ENCODE results near the genes YBX3 and TAS2R8.

GRCh38 chr12:10697188-10697677 lies 23.4 kb upstream of the STYK1 start:
- PRO-cap, result no peak
- RAMPAGE, long total RNA, result no peak

- PRO-cap, result no peak
- RAMPAGE, long total RNA, result no peak
Observed at GRCh38 chr12:10719296-10720412, 3.5 kb downstream of the YBX3 start.

DNA sequence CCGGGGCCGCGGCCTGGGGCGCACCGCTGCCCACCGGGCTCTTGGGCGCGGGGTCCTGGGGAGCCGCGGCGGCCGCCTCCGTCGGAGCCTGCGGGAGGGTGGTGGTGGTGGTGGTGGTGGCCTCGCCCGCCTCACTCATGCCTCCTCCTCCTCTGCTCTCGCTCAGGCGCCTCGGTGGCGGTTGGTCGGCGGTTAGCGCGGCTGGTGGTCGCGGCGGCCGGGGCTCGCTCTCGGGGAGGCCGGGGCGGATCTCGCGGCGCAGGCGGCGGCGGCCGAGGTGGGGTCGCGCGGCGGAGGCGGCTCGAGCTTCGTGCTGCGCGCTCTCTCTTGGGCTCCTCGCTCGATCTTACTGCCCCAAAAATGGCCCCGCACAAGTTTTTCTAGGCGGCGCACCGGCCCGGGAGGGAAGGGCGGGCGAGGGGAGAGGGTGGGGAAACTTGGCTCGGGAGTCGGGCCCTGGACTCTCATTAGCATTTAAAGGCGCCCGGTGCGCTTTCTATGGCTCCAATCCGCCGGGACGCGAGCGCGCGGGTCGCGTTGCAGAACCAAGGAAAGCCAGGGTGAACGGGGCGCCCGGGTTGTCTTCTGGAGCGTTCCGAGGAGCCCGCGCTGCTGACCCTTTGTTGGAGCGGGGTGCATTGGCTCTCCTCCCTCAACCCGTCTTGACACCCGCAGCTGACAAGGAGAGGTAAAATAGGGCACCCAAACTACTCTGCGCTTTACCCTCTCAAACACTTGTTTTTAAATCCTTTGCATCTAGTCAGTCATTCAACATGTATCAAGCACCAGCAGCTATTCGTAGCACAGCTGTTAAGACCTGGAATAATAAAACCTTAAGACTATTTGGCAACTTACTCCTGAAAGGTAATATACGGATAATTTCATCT lies at the start of gene YBX3:
Gene YBX3 (minus strand): TSS at position 351 of the 887 bp plus-strand sequence.
- PRO-cap, result bidirectional peak, plus-strand start at position 507 of the sequence, minus-strand start at position 351 of the sequence
- RAMPAGE, long total RNA, result no peak

DNA sequence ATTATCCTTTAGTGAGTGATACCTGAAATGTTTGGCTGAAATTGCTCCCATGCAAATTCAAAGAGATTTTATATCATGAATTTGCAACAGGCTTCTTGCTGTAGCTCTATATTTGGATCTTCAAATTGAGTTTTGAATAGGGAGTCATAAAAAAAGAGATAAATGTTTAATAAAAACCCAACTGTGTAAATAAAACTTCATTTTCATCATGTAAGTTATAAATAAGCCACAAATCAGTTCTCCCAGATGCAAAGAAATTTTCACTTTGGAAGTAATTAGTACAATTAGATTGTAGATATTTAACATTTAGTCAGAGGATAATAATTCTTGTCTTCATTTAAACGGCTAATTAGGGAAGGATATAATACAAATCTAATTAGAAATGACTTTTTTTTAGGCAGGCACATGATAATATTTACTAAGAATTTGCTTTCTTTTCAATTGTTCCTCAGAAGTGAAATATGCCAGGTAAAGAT lies at the start of gene TAS2R8:
Gene TAS2R8 (minus strand): TSS at position 56 of the 476 bp plus-strand sequence.
- PRO-cap, result no peak
- RAMPAGE, long total RNA, result no peak

- PRO-cap, result no peak
- RAMPAGE, long total RNA, result no peak
Observed at GRCh38 chr12:10952869-10953433, 13.9 kb upstream of the TAS2R14 start.

DNA sequence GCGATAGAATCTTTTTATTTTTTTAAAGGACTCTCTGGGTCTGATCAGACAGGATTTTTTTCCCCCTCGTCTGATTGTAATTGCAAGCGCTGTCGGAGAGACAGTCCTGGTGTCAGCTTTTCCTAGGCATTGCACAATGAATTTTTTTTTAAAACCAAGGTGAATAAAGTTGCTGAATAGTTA lies 1.0 kb downstream of the ETV6 start:
- PRO-cap, result no peak
- RAMPAGE, long total RNA, result no peak

- PRO-cap, result no peak
- RAMPAGE, long total RNA, result no peak
Observed at GRCh38 chr12:11651773-11652170, 2.3 kb downstream of the ETV6 start.

- PRO-cap, result no peak
- RAMPAGE, long total RNA, result no peak
Observed at GRCh38 chr12:11661313-11662035, 12.0 kb downstream of the ETV6 start.

DNA sequence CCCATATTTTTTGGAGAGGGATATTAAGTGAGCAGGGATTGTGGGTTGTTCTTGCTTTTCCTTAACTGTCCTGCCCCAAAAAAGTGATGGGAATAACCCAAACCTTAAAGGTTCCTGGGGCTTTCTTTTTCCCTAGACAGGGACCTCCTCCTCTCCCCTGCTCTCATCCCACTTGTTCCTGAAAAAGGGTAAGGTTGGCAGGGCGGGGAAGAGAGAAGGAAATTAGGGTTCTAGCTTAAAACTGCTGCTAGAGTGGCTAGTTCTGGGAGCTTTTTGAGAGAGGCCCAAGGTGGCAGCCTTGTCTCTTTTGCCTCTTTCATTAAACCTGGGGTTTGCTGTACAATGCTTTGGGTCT lies 21.4 kb downstream of the ETV6 start:
- PRO-cap, result no peak
- RAMPAGE, long total RNA, result no peak

DNA sequence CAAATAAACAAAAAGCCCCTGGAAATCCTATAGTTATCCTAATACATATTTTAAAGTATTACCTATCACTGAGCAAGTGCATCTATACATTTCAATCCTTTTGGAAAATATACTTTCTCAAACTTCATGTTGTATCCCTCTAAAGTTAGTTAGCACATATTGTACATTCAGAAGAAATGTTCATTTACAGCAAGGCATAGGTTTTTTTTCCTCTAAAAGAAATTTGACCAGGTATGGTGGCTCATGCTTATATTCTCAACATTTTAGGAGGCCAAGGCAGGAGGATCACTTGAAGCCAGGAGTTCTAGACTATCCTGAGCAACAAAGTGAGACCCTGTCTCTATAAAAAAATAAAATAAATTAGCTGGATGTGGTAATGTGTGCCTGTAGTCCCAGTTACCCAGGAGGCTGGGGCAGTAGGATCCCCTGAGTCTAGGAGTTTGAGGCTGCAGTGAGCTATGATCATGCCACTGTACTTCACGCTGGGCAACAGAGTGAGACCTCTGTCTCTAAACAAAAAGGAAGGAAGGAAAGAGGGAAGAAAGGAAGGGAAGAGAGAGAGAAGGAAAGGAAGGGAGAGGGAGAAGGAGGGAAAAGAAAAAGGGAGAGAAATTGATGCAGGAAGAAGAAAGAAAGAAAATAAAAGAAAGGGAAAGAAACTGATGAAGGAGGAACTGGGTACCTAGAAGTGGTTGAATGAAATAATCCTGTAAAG lies 26.0 kb downstream of the ETV6 start:
- PRO-cap, result no peak
- RAMPAGE, long total RNA, result no peak

DNA sequence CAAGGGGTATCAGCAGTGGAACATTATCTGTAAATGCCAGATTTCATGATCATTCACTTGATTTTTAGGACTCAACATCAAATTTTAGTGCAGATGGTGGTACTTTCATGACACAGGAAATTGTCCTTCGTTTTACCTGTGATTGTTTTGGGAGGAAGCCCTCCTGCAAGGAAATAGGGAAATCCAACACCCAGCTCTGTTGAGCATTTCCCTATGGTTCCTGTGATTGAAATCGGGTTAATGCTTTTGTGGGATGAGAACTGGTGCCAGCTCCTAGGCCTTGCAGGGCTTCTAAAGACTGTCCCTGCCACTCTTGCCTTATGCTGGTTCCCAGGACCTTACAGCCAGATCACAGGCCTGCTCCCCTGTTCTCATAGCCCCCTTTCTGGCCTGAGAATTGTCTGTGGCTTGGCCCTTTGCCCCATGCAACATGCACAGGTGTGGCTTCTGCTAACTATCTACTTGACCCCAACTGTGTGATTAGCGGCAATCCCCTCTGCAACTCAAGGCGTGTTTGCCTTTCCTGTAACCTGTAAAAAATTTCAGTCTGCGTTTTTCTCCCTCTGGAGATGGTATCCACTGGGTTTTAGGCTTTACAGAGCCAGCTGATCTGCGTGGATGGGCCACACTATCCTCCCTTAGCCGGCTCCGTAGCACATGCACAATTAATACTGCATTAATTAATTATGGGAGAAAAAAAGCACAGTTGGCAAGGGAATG lies 112.6 kb downstream of the ETV6 start:
- PRO-cap, result bidirectional peak, plus-strand start at position 545 of the sequence, minus-strand start at position 391 of the sequence
- RAMPAGE, long total RNA, result no peak

DNA sequence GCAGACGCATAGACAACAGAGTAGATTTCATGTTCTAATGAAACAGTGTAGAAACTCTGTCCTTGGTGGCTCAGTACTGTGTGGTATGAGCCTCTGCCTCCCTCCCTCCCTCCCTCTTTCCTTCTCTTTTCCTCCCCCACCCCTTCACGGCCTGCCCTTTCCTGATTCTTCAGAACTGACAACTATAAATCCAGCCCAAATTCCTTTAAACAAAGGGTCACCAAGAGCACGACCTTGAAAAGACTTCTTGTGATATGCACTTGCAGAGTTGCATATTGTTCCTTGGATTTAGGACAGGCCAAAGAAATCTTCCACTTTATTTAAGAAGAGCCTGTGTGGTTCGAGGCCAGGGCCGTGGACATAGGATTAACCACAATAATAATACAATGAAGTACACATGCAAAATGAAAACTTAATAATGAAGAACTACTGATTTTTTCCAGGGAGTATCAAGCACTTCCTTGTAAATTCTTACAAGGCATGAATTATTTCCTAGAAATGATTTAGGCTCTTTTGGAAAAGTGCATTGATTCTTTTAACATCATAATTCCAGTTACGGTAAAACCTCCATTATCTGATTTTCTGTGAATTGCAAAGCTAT lies 164.1 kb downstream of the ETV6 start:
- PRO-cap, result no peak
- RAMPAGE, long total RNA, result no peak

DNA sequence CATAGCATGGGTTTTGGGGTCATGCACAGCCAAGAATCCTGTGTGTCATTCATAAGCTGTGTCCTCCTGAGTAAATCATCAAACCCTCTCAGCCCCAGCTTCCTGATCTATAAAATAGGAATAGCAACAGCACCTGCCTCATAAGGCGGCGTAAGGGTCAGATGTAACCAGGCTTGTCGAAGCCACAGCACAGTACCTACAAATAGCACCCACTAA lies 188.4 kb upstream of the BCL2L14 start:
- PRO-cap, result no peak
- RAMPAGE, long total RNA, result no peak

DNA sequence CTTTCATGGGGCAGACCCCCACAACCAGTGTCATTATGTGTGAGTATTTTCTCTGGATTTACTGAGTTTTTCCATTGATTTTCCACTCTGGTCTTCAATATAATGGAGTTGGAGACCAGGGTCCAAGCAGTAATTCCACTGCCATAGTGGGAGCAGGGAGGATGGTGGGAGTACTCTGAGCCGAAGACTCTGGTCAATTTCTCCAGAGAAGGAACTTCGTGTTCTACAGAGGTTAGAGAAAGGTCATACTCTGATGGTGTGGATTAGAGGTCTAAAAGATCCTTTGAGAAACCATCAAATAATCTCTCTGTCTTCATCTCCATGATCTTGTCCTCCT lies 32.6 kb upstream of the BCL2L14 start:
- PRO-cap, result no peak
- RAMPAGE, long total RNA, result no peak

- PRO-cap, result no peak
- RAMPAGE, long total RNA, result no peak
Observed at GRCh38 chr12:12240987-12241509, 25.8 kb downstream of the LRP6 start.

DNA sequence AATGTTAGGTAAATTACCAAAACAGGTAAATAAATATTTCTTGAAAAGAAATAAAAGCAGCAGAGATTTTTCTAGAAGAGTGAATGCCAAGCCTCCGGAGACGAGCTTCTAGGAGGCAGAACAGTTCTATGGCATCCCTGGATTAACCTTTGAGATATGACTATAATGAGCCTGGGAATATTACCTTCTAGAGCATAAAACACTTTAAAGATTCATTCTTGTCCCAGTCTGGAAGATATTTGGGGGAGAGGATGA lies 1.9 kb downstream of the BORCS5 start:
- PRO-cap, result no peak
- RAMPAGE, long total RNA, result no peak

DNA sequence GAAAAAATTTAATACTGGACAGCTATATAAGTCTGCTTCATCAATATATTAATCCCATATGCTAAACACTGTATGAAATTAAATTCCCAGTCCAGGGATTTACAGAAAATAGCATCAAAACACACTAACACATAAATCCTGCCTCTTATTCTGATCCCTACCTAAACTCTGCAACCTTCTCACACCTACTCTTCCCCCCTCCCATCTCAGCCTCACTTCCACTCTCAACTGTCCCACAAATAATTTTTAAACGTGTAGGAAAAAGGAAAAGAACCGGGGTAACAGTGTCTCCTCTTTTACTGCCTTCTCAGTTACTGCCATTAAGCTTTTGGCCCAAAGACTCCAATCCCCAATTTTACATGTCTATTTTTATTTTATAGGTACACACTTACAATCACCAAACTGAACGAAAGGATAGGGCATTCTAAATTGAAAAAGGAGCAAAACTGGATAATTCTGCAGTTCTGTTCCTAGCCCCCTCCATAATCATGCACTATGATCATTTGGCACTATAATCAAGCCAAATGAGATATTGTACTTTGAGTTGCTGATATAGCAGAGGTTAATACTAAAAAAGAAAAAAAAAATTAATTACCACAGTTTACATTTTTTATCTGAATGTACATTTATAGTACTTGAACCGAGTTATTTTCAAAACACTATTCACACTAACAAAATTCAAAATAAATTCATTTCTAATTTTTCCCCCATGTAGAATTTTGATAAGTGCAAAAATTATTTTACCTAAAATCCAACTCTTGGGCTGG lies 2.8 kb downstream of the DUSP16 start:
- PRO-cap, result no peak
- RAMPAGE, long total RNA, result no peak

GRCh38 chr12:12616507-12617109 lies 4.9 kb downstream of the CREBL2 start:
- PRO-cap, result no peak
- RAMPAGE, long total RNA, result no peak

DNA sequence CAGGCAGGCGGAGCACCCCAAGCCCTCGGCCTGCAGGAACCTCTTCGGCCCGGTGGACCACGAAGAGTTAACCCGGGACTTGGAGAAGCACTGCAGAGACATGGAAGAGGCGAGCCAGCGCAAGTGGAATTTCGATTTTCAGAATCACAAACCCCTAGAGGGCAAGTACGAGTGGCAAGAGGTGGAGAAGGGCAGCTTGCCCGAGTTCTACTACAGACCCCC lies 636 bp downstream of the CDKN1B start:
- PRO-cap, result no peak
- RAMPAGE, long total RNA, result no peak

GRCh38 chr12:12736422-12737167 lies 19.4 kb downstream of the CDKN1B start:
- PRO-cap, result bidirectional peak, plus-strand start at chr12:12736844, minus-strand start at chr12:12736801
- RAMPAGE, long total RNA, result no peak